Osteocyte (in vitro differentiated cells): ENCODE measurements around a stretch of chr17.

GRCh38 chr17:17169803-17170481 lies 36.2 kb downstream of the PLD6 start:
- PRO-cap: no peak

GRCh38 chr17:17205044-17205781 lies 920 bp downstream of the PLD6 start:
- PRO-cap: no peak

DNA sequence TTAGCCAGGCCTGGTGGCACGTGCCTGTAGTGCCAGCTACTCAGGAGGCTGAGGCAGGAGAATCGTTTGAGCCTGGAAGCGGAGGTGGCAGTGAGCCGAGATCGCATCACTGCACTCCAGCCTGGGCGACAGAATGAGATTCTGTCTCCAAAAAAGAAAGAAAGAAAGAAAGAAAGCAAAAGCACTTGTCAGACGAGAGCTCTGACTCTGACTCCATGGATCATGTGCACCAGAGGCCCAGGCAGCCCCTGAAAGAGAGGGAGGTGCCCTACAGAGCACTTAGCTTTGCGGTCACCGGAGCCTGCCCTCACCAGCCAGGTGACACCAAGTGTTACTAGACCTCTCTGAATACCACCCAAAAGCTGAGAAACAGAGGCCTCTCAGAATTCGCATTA lies 1.7 kb downstream of the FLCN start:
- PRO-cap: no peak

- PRO-cap: no peak
These were observed 21.7 kb upstream of the RASD1 start for GRCh38 chr17:17517710-17518400.

DNA sequence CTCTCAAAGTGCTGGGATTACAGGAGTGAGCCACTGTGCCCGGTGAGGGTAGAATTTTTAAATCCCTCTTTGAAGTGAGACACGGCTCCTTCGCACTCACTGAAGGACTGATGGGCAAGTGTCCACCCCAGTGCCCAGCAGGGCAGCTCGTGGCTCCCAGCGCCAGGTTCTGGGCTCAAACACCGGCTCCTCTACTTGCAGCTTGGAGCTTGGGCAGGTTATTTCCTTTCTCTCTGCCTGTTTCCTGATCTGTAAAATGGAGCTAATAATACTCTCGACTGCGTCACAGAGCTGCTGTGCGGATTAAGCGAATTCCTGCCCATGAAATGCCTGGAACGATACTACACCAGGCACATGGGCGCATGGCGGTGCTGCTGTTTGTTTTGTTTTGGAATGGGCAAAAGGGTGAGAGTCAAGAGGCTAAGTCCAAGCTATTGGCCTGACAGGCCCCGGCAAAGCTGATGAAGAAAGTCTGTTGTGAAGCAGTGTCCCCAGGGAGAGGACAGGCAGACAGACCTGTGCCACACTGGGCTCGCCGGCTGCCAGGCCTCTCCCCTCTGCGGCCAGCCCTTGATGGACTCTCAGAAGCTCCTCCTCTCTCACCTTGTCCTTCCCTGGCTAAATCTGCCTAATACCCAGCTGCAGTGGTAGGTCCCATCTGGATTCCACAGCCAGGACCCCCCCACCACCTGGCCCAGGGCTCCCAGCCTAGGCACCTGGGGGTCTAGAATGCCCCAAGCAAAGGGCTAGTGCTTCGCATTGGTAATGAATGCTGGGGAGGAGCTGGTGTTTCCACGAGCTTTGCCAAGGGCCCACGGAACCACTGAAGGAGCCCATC lies 31.3 kb upstream of the RASD1 start:
- PRO-cap: no peak

GRCh38 chr17:17529133-17529699 lies 33.0 kb upstream of the RASD1 start:
- PRO-cap: no peak

- PRO-cap: no peak
These were observed 25.9 kb downstream of the PEMT start for GRCh38 chr17:17565531-17566133.

DNA sequence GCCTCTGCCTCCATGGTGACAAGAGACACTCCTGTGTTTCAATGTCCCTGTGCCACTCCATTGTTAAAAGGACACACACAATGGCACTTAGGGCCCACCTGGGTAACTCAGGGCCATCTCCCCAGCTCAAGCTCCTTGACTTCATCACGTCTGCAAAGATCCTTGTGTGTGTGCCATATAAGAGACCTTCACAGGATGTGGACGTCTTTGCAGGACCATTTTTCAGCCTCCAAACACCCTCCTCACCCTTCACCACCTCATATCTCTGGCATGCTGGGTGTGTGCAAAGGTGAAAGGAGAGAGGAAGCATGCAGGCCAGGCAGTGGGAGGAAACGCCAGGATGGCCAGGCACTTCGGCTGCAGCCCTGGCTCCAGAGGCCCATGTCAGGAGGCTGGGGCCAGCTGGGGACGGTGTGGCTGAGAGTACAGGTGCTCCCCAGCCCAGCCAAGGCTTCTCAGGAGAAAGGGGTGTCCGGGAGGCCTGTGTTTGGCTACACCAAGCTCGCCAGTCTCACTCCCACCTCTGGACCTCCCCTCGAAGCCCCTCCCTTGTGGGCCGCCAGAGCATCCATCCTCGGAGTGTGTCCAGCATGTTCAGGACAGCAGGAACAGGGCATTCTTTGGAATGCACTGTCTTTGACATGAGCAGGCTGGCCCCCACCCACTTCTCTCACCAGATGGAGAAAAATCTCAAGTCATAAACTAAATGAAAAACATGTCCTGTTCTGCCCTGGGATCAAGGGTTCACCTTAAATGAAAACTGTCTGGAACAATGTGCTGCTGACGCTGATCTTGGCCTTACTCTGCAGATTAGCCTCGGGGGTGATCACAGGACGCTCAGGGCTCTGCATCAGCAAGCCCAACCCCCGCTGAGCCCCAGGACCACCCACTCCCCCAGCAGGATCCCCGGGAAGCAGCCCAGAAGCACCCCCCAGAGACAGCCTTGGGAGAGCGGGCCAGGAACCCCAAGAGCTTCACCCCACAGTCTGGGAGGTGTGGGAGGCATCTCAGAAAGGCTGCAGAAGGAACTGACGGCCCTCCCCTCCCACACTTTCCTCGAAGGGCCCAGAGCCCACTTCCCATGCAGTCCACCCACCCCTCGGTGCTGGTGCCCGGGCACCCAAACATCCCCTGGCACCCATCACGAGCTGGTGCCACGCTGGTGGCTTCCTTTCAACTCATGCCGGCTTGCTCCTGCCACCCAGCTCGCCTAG lies 15.9 kb downstream of the PEMT start:
- PRO-cap: no peak

DNA sequence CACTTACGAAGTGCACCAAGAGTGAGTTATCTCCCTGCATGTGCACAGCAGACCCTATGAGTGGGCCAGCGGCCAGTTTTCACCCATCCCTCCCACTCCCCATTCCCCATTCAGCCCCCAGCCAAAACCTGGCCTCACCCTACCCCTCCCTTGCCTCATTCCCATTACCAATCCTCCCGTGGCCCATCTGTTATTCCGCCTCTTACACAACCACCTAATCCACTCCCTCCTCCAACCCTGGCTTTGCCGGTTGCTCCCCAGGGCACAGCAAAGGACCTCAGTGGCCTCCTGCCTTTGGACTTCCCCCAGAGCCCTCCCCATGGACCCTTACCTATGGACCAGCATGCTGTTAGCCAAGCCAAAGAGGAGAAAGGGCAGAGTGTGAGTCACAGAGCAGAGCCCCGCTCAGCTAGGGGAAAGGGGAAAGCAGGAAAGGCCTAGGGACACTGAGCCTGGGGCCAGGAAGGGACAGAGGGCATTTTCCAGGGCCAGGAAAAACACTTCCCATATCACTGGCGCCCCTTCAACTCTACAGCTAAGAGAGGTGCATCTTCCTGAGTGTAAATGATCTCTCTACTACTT lies 10.8 kb downstream of the PEMT start:
- PRO-cap: no peak

DNA sequence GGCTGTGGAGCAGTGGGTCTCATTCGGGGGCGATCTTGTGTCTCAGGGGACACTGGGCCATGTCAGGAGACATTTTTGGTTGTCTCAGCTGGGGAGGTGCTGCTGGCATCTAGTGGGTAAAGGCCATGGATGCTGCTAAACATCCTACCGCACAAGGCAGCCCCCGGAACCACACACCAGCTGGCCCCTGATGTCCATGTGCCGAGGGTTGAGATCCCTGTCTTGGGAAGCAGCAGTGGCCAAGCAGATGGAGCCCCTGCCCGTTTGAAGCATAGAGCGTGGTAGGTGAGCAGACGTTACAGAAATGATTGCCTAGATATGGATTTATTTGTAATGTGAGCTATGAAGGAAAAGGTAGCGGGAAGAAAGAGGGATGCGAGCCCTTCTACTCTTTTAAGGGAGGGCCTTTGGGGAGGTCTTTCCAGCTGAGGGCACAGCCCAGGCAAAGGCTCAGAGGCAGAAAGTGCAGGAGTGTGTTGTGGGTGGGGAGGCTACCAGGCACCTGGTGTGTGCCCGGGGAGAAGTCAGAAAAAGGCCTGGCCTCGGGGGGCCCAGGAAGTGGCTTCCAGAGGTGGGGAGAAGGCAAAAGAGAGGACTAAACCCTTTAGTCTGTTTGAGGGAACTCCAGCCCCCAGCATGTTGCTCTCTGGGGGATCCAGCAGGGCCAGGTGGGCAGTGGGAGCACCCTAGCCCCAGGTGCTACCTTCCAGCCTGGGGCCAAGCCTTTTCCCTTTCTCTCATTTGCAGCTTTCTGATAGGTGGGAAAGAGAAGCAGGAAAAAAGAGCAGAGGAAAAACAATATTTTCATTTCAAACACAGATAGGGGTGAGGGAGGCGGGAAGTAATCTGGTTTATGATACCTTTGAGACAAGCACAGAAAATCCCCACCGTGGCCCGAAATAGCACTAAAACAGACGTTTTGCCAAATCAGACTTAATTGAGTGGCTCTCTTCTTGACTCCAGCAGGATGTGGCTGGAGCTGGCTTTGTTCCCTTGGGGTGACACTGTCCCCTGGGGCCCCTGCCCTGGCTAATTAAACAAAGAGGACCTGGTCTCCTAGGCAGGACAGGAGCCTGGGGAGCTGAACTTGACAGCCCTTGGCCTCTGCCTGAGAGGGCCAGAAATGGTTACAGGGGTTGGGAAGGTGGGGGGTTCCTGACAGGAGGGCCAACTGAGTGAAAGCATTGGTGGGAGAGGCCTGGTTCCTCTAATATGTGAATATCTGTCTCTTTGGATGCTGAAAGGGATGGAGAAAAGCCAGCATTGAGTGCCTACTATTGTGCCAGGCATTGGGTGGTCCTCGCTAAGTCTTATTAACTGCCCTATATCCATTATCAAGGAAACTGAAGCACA lies 10.3 kb downstream of the RAI1 start:
- PRO-cap: no peak

- PRO-cap: bidirectional peak, plus-strand start at chr17:17712045, minus-strand start at chr17:17711840
These were observed 30.5 kb downstream of the RAI1 start for GRCh38 chr17:17711661-17712346.

DNA sequence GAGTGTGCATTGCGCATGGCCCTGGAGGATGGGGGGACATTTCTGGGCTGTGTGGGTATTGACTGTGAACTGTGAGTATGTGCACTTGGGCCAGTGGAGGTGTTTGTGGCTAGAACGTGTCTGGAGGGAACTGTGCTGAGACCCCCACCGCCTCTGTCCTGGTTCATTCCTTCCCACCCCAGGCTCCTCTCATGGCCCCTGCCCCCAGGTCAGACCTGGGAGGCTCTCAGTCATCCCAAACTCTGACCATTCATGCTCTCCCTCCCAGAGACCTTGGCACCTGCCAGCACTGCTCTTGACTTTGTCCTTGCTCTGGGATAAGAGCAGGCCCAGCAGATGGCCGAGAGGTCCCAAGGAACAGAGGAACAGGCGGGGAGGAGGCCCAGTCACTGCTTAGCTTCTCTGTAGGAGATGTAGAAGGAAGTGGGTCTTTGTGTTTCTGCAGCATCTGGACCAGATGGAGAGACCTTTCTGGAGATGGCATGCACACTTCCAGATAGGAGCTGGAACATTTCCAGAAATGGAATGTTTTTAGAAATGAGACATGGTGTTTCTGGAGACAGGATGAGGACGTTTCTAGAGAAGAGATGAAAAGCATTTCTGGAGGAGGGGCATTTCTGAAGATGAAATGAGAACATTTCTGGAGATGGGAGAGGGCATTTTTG lies 55.0 kb downstream of the RAI1 start:
- PRO-cap: no peak

DNA sequence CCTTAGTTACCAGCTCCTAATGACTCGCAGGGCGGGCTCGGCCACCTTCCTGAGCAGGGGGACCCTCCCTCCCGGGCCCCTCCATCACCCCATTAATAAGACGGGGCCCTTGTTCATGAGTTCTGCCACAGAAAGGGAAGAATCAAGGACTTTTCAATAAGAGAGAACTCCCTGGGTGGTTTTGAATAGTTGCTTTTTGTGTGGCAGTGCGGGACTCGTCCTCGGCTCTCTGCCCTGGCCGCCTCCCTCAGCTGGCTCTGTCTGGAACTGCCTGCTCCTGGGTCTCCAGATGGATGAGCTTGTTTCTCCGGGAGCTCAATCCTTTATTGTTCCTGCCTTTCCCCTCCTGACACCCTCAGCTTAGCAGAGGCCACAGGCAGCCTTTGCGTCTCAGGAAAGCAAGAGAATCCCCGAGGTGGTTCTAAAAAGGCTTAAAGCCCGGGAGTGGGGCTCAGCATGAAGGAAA lies 60.1 kb downstream of the RAI1 start:
- PRO-cap: no peak

GRCh38 chr17:17817415-17818039 lies 19.3 kb downstream of the SREBF1 start:
- PRO-cap: no peak

DNA sequence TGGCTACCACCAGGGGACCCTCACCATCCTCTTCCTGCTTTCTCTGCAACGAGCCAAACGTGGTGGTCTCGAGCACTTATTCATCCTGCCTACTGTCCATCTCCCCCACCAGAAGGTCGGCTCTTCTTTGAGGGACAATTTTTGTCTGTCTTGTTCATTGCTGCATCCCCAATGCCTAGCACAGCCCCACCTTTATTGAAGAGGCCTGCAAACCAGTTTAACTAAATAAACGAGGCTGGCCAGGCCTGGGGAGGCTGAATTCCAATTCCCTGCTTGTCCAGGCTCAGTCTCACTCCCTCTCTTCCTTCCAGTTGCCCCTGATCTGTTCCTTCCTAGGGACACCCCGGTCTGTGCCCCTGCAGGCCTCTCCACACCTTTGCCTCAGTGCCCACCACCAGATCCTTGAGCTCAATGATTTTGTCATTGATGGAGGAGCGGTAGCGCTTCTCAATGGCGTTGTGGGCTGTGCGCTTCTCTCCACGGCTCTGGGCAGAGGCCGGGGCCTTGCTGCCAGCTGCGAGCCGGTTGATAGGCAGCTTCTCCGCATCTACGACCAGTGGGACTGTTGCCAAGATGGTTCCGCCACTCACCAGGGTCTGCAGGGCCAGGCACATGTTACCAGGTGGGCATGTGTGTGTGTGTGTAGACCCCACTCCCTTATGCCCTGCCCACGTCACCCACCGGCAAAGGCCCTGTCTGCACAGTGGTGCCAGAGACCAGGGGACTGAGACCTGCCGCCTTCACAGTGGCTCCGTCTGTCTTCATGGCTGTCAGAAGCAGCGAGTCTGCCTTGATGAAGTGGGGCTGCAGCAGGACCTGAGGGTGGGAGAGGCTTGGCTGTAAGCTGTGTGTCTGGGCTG lies 17.9 kb downstream of the SREBF1 start:
- PRO-cap: no peak

GRCh38 chr17:17827796-17828101 lies 9.0 kb downstream of the SREBF1 start:
- PRO-cap: no peak

DNA sequence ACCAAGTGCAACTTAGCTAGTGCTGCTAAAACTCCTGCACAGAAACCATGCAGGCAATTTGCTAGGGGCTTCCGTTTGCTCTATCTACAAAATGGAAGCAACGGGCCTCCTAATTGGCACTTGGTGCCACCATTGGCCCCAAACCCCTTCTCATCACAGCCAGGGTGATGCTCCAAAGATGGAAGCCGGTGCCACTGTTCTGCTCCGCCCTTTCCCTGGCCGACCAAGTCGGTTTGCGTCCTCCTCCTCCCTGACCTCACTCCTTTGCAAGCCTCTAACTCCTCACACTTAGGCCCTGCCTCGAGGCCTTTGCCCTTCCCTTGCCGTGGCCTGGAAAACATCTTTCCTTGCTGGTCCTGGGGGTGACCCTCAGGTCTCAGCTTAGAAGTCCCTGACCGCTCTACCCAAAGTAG lies 1.2 kb downstream of the SREBF1 start:
- PRO-cap: no peak

DNA sequence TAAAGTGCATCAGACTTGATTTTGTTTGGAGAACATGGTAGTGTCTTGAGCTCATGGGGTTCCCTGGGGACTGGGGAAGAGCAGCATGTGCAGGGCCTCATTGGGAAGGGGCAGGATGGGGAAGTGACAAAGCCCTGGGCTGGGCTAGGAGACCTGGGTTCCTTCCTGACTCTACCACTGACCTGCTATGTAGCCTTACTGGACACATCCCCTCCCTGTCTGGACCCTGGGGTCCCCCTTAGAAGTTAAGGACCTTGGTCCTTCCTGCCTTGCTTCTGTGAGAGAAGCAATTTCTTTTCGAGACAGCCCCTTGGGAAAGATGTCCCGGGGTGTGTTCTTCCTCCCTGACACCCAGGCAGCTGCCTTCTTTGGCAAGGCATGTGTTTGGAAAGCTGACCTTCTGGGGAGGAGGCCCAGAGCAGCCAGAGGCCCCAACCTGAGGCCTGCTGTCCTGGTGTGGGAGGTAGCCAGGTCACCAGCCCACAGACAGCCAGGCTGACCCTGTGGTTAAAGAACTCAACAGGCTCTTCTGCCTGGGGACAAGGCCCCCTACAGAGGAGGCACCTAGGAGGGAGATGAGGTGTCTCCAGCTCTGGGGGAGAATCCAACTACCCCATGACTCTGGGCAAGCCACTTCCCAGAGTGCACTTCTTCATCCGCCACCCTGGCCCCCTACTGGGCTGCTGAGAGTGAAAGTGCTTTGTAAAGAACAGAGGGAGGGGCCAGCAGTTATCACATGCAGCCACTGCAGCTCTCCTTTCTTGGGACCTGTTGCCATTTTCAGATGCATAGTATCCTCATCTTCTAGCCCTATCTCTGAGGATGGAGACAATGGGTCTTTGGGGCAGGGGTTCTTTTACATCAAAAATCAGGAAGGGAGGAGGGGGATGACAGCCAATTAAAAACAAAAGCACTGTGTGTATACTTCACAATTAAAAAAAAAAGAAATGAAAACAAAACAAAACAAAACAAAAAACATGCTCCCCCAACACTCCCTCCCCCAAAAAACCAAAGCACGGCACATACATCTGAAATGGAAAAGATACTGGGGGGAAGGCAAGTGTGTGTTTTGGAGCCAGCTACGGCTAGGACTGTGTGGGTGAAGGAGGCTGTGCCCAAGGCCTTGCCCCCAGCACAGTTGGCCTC lies 13.1 kb upstream of the SREBF1 start:
- PRO-cap: no peak

GRCh38 chr17:17869320-17869686 lies 32.5 kb upstream of the SREBF1 start:
- PRO-cap: no peak

DNA sequence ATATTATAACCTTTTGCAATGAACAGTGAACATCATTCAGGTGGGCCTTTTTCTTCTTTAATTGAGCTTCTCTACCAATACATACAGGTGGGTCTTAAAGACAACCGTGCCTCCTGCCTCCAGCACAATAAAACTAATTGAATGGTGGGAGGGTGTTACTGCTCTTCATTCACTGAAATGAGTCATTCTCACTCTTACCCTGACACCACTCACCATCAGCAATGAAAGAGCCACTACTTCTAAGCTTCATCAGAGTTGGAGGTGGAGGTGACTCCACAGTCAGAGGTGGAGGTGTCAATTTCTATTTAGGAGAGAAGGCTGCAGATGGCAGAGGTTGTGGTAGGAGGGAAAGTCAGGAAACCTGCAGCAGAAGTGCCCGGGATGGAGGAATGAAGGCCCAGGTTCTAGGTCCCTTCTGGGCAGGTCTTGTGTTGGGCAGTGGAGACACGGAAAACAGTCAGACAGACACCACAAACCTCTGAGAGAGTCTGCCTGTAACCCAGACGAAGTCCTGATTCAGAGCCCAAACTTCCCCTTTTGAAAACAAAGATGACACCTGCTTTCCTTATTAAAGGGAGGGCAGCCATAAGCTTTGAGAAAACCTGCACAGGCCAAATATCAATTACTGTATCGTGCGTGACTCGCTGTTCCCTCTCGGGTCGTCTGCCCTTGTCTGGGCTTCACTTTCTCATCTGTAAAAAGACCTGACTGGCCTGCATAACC lies 756 bp downstream of the ATPAF2 start:
- PRO-cap: no peak